HL-60 (cell line): Measurements from ENCODE around the gene SRP54.

- RRBS: no CpG with 5 or more reads among the region's 5 CpGs
These were observed 87.8 kb upstream of the EGLN3 start for GRCh38 chr14:34038650-34039166.

DNA sequence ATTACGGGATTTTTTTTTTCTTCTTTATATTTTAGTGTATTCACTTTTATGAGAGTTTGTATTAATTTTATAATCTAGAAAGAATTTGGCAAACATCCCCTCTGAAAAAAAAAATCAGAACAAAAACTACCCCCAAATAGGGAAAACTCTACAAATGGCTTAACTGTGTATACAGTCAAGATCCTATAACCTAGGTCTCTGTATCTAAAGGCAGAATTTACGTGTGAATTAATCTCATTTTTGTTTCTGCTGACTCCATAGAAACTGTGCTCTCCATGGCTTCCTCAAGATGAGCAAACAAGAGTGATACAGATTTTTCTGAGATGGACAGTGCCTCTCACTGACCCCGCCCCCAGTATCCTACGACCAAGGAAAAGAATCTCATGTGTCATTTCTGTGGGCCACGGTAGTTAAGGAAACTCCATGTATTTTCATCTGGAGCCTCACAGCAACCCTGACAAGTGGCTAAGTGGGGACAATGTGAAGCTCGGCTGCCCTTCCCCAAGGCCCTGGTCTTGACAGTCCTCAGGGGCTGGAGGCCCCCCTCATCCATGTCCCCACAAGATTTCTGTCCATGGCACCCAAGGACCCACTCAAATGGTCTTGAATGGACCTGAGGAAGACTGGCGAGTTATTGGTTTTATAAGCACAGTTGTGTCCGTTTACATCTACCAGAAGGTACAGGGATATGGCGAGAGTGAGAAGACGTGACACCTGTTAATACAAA, 108.2 kb upstream of the EGLN3 start:
- RRBS: no CpG with 5 or more reads among the region's 10 CpGs

GRCh38 chr14:34332203-34332598, 129.8 kb downstream of the SPTSSA start:
- RRBS: no CpG with 5 or more reads among the region's 3 CpGs

DNA sequence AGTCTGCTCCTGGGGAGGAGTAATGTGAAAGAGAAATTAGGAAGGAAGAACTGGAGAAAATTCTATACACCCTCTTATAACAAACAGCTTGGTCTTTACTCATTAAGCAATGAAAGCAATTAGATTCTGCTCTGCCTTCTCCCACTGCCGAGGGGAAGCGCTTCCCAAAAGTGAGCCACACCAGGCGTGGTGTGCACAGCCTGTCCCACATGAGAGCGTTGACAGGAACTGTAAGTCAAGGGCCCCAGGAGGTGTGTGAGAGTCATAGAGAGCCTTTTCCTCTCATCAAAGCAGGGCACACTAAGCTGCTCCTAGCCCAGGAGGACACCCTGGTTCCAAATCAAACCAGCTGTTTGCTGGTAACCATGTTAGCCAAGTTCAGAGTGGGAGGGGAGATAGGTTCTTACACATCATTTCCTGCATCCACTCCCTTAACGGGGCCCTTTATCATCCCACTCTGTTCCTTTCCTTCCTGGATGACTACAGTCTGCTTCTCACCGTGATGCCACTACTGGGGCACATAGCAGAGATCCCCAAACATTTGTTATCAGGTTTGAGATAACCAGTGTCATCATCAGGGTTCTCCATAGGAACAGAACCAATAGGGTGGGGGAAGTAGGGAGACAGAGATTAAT, 98.3 kb downstream of the SPTSSA start:
- RRBS: no CpG with 5 or more reads among the region's 6 CpGs

GRCh38 chr14:34364266-34364532, 97.8 kb downstream of the SPTSSA start:
- RRBS: no CpG with 5 or more reads among the region's 5 CpGs

DNA sequence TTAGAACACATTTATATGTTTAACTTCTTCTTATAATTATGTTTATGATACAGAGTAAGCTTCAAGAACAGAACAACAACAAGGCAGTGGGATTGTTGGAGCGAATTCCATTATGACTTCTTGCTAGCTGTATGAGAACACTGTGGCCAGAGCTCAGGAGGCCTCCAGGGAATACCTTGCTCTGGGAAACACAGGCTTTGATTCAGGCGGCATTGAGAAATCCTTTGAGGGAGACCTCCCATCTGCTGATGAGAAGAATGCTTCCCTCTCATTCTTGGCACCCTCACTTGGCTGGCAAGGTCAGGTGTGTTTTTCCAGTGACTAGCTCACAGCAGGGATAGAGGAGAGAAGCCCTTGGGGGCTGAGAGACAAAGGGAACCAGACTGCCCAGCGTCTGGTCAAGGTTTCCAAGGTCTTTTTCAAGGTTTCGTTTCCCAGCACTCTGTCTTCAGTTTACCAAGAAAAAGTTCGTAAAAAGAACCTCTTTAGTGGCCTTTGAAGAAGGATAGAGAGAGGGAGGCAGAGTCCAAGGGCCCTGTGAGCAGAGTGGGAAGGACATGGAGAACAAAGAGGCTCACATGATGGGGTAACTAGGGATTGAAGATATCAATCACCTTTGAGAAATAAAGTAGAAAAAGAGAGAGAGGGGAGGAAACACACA, 82.5 kb downstream of the SPTSSA start:
- RRBS: no CpG with 5 or more reads among the region's 5 CpGs

DNA sequence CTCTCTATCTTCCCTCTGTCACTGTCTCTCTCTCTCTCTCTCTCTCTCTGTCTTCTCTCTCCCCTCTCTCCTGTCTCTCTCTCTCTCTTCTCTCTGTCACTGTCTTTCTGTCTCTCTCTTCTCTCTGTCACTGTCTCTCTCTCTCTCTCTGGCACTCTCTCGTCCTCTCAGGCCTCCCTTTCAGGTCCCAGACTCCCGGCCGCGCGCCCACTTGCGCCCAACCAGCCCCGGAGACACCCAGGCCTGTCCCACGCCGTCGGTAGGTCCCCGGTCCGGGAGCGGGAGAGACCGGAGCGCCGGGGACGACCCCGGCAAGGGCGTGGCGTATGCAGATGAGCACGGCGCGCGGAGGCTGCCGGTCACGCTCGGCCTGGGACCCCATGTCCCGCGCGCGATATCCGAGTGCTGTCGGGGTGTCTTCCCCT, 6.7 kb upstream of the EAPP start:
- RRBS: no CpG with 5 or more reads among the region's 33 CpGs

DNA sequence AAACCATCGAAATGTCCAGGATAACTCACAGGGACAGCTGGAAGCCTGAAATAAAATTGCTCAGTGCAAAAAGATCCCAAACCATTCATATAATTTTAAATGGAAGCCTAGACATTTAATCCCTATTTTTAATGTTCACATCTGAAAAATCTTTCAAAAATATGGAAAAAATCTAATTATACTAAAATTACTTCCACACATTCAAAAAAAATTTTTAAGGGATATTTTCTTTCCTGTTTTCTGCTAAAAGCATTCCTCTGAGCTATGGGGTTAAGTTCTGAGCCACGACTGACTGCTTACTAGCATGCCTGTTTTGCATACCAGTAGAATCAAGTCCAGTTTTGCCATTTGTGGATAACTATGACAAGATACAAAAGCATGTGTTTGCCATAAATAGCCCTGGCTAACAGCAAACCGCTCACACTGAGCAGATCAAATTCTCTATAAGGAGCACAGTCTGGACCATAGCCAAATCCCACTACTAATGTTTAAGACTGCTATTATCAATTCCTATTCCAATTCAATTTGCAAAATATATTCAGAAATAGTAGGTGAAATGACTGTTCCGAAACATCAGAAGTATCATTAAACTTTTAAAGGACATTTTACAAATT, 3.3 kb downstream of the CFL2 start:
- RRBS: no CpG with 5 or more reads among the region's 4 CpGs

- RRBS: 3% methylated on average over 47 of the region's 103 CpGs
These were observed 533 bp downstream of the BAZ1A start for GRCh38 chr14:34874447-34875206.

- RRBS: no CpG with 5 or more reads among the region's 44 CpGs
These were observed 716 bp upstream of the SRP54 start for GRCh38 chr14:34981740-34982811.

DNA sequence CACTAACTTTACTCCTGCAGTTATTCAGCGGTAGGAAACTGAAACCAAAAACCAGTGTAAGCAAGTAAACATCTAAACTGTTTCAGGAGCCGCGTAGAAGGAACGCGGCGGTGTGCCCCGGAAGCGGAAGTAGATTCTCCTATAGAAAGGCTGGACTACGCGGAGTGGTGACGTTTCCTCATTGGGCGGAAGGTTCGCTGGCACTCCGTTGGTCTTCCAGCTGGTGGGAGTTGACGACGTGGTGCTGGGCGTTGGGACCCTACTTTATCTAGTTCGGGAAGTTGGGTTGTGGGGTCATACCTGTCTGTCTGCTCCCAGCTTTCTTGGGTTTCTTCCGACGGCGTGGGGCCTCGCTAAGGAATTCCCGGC, at the start of gene SRP54:
TSS of gene SRP54 (plus strand) at position 181 of the 369 bp plus-strand sequence.
- RRBS: 9% methylated on average over 1 of the region's 23 CpGs

GRCh38 chr14:35331637-35332047, 39.5 kb downstream of the PSMA6 start:
- RRBS: no CpG with 5 or more reads among the region's 6 CpGs

DNA sequence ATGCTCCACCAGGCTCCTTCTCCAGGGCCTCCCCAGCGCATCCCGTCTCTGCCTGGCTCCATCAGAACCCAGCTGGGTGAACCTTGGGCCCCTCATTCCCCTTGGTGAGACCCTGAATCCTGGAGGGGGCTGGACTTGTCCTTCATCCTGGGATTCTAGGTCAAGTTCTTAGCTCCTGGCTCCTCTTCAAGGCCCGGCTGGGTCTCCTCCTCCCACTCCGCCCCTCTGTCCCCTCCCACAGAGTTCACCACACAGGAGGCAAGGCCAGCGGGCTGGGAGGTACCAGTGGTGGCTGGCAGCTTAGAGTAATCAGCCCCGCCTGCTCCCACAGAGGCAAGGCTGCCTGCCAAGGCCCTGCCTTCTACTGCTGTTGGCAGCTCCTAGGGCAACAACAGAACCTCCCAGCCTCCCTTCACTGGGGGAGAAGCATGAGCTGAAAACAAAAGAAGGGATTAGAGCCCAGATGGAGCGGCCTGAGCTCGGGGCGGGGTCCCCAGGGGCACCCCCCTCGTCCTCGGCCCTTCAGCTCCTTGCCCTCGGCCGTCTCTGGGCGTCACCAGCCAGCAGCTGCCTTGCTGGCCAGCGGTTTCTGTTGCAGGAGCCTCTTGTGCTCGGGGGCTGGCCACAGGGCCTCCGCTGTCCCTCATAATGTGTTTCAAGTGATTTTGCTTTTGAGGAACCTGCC, 49.4 kb downstream of the PSMA6 start:
- RRBS: no CpG with 5 or more reads among the region's 17 CpGs

DNA sequence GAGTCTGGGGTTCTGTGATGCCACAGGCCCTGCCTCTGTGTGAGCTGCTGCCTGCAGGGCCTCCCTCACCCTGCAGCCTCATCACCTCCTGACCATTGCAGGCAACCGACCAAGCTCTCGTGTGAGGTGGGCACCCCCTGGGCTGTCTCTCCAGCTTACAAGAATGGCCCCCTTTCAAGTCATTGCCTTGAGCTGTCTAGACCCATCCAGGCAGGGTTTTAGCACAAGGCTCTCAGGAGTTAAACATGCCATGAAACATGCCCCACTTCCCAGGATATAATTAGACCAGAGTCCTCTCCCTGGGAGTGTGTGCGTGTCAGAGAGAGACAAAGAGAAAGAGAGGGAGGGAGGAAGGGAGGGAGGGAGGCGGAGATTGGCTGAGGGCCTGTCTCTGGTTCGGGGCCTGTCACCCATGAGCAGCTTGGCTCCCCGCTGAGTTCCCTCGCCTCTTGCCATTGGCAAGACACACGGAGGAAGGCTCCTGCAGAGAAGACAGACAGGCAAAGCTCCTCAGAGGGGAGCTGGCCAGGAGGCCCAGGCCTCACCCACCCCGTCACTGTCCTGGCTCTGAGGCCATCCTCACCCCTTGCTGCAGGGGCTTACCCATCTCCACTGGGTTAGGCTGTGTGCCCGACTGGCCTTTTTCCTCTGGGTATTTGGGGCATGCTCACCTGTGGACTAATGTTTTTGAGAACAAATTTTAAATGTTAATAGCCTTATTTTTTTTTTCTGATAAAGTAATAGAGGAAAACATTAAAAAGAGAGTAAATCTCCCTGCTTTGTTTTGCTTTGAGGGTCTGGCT, 19.0 kb downstream of the NFKBIA start:
- RRBS: no CpG with 5 or more reads among the region's 10 CpGs

GRCh38 chr14:35397312-35398083, 7.1 kb downstream of the NFKBIA start:
- RRBS: no CpG with 5 or more reads among the region's 9 CpGs

DNA sequence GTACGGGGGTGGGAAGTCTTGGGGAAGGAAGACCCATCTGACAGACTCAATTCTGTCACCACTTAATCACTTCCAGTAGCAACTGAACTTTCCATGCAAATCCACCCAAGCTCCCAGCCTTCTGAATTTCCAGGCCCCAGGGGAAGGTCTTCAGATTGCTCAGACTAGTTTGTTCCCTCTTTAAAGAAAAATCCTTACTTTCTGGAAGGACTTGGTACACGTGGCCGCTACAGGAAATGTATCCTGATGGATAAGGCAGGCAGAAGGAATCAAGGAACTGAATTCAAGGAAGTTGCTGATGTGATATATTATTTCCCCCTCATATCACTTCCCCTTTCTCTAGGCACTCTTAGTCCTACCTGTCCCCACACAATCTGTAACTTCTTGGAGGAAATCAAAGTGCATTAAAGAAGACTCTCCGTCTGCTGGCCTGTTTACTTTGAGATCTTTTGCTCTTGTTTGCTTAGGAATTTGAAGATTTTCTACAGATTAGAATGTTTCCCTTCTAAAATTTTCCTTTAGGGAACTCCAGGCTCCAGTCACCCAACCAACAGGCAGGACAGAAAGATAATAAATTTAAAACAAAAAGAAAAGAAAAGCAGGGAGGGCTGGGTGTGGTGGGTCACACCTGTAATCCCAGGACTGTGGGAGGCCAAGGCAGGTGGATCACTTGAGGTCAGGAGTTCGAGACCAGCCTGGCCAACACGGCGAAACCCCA, 6.3 kb downstream of the NFKBIA start:
- RRBS: no CpG with 5 or more reads among the region's 7 CpGs

DNA sequence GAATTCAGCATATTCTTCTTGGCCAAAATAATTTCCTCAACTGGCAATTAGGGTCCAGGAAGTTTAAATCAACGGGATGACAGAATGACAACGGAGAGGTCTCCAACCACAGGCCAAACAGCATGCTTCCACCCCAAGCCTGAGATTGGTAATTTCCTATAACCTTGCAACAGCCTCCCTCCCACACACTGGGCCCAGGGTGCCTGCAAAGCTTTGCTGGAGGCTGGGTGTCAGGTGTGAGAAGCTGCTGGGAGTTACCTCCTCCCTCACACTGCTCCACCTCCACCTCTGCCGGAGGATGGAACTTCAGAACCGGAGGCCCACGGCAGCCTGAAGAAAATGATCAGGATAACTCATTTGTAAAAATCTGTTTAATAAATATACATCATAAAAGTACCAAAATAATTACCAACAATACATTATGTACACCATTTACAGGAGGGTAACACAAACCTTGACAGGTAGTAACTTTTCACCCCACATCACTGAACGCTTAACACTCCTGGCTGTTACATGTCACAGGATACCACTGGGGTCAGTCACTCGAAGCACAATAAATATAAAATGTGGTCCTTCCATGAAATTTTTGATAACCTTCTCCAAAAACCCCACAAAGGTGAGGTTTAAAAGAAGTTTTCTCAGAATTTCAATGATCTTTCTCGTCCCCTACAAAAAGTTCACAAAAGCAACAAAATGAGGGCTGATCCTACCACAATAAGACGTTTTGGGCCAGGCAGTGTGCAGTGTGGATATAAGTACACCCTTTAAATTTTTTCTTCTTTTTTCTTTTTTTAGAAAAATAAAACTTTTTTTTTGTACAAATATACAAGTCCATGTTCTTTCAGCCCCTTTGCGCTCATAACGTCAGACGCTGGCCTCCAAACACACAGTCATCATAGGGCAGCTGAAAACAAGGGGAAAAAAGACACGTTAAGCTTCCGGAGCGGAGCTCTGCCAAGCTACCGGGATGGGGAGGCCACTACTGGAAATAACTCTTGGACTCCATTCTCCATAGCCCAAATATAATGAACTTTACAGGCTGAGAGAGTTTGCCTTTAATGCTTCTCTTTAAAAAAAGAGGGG, 3.1 kb downstream of the NFKBIA start:
- RRBS: no CpG with 5 or more reads among the region's 16 CpGs

DNA sequence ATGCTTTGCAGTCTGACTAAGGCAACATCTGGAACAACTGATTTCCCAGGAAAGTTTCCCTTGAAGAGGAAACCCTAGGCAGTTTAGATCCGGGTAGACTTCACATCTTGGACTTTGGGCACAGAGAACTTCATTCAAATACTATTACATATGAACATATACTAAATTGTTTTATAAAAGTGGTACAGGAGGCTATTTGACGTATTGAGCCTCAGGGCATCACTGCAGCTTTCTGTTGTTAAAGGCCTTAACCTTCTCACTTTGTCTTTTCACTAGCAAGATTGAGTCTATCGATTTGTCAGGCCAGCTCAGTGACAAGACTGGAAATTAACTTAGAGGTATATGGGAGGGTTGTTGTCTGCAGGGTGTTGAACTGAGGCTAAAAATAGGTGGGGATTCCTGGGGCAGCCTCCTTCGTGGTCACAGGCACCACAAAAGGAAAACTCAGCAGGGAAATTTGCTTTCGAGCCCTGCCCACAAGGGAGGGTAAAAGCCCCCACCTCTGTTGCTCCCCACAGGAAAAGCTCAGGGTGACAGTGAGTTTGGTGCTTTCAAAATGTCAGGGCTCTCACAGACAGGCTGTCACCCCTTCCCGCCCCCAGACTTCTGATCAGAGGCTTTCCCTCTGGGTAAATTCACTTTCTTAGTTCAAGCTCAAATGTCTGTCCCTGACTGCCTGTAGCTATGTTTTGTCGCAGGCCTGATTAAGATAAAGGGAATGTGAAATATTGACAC, 11.5 kb upstream of the NFKBIA start:
- RRBS: no CpG with 5 or more reads among the region's 7 CpGs

- RRBS: no CpG with 5 or more reads among the region's 22 CpGs
These were observed 9.7 kb downstream of the NKX2-1 start for GRCh38 chr14:36510034-36511025.

DNA sequence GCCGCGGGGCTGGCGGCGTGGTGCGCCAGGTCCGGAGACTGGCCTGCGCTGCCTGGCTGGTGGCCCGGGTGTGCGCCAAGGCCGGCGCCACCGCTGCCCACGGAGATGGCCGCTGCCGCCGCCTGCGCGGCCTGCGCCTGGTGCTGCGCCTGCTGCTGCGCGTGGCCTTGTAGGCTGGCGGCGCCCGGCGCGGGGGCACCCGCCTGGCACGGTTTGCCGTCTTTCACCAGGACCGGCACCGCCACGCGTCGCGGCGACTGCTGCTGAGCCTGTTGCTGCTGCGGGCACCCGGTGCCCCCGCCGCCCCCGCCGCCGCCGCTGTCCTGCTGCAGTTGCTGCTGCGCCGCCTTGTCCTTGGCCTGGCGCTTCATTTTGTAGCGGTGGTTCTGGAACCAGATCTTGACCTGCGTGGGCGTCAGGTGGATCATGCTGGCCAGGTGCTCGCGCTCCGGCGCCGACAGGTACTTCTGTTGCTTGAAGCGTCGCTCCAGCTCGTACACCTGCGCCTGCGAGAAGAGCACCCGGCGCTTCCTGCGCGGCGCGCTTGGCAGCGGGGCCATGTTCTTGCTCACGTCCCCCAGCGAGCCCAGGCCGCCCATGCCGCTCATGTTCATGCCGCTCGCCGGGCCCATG, 2.5 kb downstream of the NKX2-1 start:
- RRBS: 48% methylated on average over 45 of the region's 75 CpGs